Measurements from ENCODE around the genes SLC25A18 and ATP6V1E1.

- RRBS = no CpG with 5 or more reads among the region's 1 CpG
These were observed 10.8 kb downstream of the CCT8L2 start for GRCh38 chr22:16581876-16582135.

GRCh38 chr22:17113958-17115083 is 6.8 kb downstream of the TMEM121B start:
- RRBS = no CpG with 5 or more reads among the region's 21 CpGs

GRCh38 chr22:17172213-17172802 is 13.2 kb upstream of the HDHD5 start:
- RRBS = 92% methylated on average over 6 of the region's 16 CpGs

DNA sequence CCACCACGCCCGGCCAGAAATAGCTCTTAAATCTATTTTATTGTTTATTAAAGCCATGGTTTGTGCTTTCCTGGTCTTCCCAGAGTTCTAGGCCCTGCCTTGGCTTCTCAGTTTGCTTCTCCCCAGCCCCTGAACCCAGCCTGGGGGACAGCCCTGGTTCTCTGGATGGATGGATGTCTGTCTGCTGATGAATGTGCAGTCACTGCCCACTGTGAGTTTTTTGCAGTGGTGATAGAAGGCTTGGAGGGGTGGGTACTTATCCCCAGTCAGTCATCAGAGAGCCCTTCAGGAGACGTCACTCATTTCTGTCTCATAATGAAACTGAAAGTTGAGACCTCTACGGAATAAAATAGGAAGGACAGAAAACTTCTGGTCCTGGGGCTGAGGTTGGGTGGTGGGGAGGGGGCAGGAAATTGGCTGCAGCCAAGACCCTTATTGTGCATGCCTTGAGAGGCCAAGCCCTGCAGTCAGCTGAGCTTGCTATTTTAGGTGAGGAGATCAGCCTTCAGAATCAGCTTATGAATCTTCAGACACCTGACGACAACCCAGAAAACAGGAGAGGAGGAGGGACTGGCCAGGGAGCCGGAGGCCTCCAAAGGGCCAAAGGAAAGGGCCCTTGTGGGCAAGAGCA is 17.7 kb upstream of the ADA2 start:
- RRBS = no CpG with 5 or more reads among the region's 6 CpGs

DNA sequence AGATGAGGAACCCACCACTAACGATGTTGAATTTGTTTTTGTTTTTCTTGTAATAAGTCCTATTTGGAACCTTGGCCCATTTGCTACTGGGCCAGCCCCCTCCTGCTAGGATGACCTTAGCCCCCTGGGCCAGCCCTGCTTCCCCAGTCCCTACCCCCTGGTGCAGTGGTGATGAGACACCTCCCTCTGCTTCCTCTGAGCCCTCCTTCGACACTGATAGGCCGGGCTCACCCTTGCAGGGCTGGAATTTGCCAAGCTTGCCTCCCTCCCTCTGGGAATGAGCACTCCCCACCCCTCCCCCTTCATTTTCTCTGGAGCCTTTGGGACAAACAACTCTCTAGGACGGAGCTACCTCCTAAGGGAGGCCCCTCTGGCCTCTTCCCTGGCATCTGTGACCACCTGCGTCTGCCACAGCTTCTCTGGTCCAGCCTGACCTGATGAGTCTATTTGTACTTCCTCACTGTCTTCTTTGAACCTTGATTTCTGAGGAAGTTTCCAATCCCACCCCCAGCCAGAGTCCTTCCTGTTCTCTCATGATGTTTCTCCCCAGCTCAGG is 53.2 kb upstream of the ADA2 start:
- RRBS = no CpG with 5 or more reads among the region's 5 CpGs

DNA sequence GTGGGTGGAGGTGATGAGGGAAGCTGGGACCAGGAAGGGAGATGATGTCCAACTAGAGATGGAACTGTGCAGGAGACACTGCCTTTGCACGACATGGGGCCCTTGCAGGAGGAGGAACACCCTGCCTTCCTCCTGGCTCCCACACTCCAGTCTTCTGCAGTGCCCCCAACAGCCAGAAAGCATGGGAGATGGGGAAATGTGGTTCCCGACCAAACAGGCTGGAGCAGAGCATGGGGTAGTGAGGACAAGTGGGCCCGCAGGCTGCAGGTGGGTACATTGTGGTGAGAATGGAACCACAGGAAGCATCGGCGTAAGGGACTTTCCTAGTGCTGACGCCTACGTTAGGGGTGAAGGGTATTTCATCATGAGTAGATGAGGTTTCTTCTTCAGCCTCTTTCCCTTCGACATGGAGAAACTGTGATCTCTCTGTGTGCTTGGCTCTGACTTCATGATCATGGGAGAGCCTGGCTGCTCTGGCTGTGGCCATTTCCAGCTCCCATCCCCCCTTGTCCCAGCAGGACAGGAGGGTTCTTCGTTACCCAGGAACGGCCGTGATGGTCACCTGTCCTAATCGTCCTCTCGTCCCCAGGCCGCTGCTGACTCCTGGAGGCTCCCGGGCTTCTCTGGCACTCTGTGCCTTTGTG is 65.4 kb upstream of the CECR2 start:
- RRBS = no CpG with 5 or more reads among the region's 15 CpGs

DNA sequence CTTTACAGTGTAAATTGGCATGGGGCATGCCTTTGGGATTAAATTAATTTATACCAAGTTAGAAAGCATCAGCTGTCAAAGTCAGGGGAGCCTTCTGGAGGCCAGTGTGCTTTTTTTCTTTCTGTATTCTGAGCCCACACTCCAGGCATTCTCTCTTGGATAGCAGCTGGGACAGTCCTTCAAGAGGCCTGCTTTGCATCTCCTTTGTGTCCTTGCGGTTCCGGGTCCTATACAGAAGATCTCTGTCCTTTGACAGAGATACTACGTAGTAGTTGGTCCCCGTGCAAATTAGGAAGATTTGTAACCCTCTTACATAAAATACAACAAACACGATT is 91.1 kb upstream of the SLC25A18 start:
- RRBS = no CpG with 5 or more reads among the region's 5 CpGs

GRCh38 chr22:17562761-17563748 is at the start of gene SLC25A18:
Gene SLC25A18 (plus strand): TSS chr22:17563498.
- RRBS = no CpG with 5 or more reads among the region's 19 CpGs

GRCh38 chr22:17628381-17629277 is at the start of gene ATP6V1E1:
Gene ATP6V1E1 (minus strand): TSS chr22:17628749.
- RRBS = 1% methylated on average over 24 of the region's 49 CpGs

DNA sequence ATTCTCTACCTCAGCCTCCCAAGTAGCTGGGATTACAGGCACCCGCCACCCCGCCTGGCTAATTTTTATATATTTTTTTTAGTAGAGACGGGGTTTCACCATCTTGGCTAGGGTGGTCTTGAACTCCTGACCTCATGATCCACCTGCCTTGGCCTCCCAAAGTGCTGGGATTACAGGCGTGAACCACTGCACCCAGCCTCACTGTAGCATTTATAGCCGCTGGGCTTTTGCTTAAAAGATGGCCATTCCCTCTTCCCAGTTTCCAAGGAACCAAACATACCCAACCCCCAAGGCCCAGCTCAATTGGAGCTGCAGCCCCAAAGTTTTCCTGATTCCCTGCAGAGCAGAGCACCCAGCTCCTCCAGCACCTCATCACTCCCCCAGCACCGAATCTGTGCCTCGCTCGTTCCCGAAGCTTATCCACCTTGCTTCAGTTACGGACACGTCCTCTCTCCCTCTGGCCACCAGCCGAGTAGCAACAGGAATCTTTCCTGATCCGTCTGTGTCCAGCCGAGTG is 32.6 kb downstream of the BID start:
- RRBS = no CpG with 5 or more reads among the region's 14 CpGs

GRCh38 chr22:17749112-17749432 is 25.2 kb downstream of the BID start:
- RRBS = no CpG with 5 or more reads among the region's 12 CpGs

GRCh38 chr22:17772835-17773620 is 1.2 kb downstream of the BID start:
- RRBS = 14% methylated on average over 3 of the region's 21 CpGs

GRCh38 chr22:17804655-17805089 is 30.4 kb upstream of the BID start:
- RRBS = no CpG with 5 or more reads among the region's 12 CpGs

DNA sequence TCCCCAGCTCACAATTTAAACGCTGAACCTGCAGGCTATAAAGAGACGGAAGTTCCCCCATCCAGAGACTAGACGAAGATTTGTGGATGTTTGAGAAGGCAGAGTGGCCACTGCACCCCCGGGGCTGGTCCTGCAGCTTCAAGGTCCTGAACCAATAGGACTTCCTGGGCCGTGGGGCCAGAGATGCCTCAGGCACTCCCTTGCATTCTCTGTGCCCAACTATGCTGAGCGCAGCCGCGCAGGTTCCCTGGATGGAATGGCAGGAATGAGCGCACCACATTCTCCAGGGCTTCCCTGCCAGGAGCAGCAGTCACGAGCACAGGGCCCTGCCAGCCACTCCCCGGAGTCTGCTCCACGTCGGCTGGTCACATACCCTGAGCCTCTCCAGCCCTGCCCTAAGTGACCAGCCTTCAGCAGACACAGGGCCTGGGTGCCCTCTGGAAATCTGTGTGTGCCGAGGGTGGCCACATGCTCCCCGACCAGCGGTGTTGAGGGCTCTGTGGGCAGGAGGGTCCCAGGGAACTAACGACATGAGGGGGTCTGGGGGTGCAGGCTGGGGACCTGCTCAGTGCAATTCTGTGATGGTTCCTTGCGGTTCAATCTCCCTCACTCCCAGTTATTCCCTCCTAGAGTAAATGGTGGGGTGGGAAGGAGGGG is 33.8 kb upstream of the BID start:
- RRBS = no CpG with 5 or more reads among the region's 18 CpGs

GRCh38 chr22:18075942-18076829 is 1.6 kb upstream of the PEX26 start:
- RRBS = no CpG with 5 or more reads among the region's 13 CpGs

DNA sequence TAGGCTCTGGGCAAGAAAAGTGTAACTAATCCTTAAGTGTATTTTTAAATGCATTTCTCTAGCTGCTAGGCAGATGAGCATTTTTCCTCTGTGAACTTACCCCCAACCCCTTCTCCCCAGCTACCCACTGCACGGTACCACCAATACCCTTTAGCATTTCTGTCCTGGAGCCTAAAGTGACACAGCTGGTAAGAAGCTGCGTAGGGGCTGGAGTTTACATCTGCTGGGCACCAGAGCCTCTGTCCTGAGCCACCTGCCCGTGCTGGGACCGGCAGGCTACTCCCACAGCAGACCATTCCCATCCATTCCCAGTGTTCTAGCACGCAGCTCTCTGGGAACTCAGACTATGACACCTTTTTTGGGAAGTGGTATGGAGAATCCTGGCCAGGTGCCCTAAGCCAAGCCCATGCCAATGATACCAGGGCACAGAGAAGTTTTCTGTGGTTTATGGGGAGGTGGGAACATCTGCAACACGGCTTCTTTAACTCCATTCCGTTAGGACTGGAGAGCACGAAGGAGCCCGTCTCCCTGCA is 2.5 kb downstream of the TUBA8 start:
- RRBS = no CpG with 5 or more reads among the region's 9 CpGs

DNA sequence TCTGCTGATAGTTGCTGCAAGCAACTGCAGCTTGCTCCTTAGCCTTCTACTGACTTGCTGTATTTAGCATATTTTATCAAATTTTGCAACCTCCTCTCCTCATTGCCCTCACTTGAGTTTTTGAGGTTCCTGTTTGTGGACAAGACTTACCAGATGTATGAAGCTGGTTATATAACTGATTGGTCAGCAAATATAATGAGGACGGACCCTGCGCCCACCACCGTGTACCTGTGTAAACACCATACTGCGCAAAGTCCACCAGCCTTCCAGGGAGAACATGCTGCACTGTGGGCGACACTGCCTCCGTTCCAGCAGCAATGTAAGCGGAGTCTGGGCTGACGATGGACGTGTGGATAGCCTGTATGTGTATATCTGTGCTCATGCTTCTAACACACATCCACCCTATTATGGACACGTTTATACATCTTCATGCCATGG is 1.6 kb upstream of the USP18 start:
- RRBS = no CpG with 5 or more reads among the region's 10 CpGs

DNA sequence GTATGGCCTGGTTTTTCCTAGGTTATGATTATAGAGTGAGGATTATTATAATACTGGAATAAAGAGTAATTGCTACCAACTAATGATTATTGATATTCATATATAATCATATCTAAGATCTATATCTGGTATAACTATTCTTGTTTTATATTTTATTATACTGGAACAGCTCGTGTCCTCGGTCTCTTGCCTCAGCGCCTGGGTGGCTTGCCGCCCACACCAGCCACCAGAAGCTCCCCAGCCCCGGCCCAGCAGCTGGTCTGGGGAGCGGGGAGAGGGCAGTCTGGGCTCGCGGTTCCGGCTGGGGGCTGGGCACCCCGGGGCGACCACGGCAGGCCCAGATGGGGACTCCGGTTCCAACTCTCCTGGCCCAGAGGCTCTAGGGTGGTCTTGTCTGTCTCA is 670 bp upstream of the DGCR6 start:
- RRBS = 7% methylated on average over 5 of the region's 13 CpGs

DNA sequence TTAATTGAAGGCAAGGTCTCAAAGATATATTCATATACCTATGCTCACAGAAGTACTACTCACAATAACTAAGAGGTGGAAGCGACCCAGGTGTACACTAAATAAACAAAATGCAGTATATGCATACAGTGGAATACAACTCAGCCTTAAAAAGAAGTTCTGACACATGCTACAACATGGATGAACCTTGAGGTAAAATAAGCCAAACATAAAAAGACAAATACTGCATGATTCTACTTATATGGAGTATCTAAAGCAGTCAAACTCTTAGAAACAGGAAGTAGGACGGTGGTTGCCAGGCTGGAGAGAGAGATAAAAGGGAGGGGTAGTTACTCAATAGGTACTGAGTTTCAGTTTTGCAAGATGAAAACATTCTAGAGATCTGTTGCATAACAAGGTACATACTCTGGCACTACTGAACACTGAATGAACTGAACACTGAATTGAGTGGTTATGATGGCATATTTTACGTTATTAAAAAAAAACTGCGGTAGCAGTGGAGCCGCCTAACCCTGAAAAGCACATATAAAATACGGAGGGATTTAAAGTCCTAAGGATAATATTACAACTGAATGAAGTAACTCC is 12.8 kb downstream of the DGCR2 start:
- RRBS = no CpG with 5 or more reads among the region's 6 CpGs

- RRBS = 1% methylated on average over 6 of the region's 36 CpGs
These were observed 293 bp upstream of the DGCR2 start for GRCh38 chr22:19122514-19122895.